CD14-positive monocyte (primary cell): Measurements from ENCODE around the genes OR11H12 and PNP.

DNA sequence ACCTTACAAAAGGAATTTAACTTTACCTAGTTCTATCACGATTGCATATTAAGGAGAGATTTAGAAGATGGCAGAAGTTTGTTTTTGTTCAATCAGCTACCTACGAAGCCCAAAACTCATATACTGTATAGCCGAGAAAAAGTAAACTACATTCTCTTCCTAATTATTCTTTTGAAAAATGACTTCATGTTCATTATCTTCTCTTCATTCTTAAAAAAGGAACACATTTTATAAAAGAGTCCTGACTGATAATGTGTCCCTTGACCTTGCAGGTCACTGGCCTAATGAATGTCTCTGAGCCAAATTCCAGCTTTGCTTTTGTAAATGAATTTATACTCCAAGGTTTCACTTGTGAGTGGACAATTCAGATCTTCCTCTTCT, at the start of gene OR11H12:
Gene OR11H12 (plus strand): TSS at position 252 of the 381 bp plus-strand sequence.
- CAGE, long polyA plus RNA, result no peak

GRCh38 chr14:20414708-20415287, 1.5 kb upstream of the TEP1 start:
- CAGE, long polyA plus RNA, result no peak

DNA sequence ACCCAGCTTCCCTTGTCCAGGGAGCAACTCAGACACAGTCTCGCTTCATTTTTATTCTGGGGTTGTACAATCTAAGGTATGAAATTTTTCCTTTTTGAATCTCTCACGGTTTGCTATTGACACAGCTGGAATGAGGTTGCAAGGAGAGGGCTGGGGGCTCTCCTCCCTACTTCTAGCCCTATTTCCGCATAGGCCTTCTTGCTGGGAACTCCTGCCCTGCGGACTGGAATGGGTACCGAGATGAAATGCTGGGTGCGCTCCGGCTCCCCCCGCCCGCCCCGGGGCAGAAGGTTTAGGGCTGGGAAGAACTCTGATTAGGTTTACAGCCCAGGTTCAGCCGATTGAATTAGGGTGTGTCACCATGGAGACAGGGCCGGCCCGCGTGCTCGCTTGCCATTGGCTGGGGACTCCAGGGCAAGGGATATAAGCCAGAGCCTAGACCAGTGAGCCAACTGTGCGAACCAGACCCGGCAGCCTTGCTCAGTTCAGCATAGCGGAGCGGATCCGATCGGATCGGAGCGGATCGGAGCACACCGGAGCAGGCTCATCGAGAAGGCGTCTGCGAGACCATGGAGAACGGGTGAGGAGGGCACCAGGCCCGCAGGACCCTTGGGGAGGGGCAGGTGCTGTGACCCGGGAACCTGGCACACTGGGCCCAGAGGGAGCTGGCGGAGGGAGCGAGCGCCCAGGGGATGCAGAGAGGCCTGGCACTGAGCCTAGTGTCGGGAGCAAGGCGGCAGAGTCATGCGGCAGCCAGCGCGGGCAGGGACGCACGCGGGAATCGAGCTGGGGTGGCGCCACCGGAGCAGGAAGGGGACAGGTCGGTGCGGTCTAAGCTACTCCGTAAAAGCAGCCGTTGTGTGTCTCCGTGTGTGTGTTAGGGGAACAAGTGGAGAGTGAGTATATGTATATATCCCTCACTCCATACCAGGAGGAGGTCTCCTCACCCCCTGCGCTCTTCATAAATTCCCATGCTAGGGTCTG, at the start of gene PNP:
Gene PNP (plus strand): TSS at position 451 of the 984 bp plus-strand sequence.
- CAGE, long polyA plus RNA, result start-site peak on the plus strand centred at position 467 of the sequence, 34 bp wide, 124 and 1,968 reads in 2 replicates

- CAGE, long polyA plus RNA, result no peak
Observed at GRCh38 chr14:20479315-20479788, 10.1 kb downstream of the PNP start.

- CAGE, long polyA plus RNA, result no peak
Observed at GRCh38 chr14:20682645-20683033, 1.7 kb upstream of the RNASE4 start.

DNA sequence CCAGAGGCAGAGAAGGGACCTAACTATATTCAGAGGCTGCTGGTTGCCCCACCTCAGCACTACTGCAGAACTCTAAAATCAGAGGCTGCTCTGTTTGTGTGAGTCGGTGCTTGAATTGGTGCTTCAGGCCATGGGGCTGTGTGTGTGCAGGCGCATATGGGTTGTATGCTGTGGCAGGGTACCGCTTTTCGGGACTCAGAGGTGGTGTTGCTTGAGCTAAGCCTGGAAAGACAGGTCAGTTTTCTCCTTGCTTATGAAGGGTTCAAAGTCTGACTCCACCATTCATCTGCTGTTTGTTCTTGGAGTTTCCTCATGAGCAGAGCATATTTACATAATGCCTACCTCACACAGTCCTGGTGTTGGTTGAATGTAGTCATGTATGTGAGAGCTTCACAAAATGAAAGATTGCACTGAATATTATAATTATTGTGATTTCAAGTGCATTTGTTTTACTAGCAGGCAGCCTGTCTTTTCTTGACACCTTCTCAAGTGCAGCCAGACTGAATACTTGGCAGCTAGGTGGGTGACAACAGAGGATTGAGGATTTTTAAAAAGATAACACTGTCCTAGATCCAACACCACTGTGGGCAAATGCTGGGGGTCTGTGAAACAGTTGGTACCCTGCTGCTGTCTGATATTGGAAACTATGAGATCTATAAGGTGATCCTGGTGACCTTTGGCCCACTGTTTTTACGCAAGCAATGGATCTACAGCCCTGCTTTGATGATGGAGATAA, 1.1 kb upstream of the ANG start:
- CAGE, long polyA plus RNA, result no peak

GRCh38 chr14:20848599-20849375, 42.4 kb upstream of the RNASE3 start:
- CAGE, long polyA plus RNA, result no peak

DNA sequence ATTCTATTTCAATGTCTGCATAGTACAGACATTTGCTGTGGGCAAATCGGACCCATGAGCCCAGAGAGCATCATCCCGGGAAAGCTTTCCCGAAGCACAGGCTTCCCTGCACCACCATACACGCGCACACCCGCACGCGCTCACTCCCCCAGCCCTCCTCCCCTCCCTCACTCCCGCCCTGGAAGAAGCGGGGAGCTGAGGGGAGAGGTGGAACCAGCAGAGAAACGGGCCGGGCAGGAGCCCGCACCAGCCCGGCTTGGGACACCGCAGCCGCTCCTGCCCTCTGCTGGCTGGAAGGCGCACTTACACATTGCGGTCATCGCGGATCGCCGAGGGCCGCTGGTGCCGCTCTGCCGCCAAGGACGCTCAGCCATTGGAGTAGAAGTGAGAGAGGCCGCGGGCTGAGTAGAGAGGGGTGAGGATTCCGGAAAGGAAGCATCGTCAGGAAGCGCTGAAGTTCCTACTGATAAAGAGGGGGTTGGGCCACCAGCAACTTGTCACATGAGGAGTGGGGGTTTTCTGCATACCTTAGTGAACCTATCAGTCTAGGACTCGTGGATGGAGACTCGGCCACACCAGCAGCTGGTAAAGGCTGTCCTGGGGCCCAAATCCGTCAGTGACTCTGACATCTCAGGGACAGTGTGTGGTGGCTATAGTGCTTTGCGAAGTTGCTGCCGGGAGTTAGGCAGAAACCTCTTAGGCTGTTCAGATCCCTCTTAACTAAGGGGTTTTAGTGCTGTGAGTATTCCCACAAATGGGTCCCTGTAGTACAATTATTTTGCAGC, 16.2 kb downstream of the RNASE2 start:
- CAGE, long polyA plus RNA, result no peak

- CAGE, long polyA plus RNA, result no peak
Observed at GRCh38 chr14:20986580-20987341, 3.0 kb upstream of the METTL17 start.

GRCh38 chr14:21043373-21043913, 1.3 kb downstream of the RNASE7 start:
- CAGE, long polyA plus RNA, result no peak

DNA sequence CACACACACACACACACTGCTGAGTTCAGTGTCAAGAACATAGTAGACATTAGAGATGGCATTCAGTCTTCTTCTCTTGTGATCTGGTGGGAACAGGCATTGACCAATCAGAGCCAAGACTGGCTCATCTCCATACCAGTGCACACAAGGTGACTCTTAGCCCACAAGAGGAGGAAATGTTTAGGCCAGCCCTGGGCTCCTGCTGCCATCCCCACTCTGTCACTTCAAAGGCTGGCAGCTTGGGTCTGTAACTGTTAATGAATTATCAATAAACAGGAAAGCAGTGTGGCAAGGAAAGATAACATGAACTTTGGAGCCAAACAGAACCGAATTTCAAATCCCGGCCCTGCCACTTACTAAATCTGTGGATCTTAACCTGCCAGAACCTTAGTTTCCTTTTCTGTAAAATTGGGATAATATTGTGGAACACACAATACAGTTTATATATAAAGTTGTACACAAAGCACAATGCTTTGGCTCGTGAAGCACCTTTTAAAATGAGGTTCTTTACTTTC, 3.2 kb upstream of the RNASE8 start:
- CAGE, long polyA plus RNA, result no peak

- CAGE, long polyA plus RNA, result no peak
Observed at GRCh38 chr14:21061450-21061820, 3.8 kb downstream of the RNASE8 start.

DNA sequence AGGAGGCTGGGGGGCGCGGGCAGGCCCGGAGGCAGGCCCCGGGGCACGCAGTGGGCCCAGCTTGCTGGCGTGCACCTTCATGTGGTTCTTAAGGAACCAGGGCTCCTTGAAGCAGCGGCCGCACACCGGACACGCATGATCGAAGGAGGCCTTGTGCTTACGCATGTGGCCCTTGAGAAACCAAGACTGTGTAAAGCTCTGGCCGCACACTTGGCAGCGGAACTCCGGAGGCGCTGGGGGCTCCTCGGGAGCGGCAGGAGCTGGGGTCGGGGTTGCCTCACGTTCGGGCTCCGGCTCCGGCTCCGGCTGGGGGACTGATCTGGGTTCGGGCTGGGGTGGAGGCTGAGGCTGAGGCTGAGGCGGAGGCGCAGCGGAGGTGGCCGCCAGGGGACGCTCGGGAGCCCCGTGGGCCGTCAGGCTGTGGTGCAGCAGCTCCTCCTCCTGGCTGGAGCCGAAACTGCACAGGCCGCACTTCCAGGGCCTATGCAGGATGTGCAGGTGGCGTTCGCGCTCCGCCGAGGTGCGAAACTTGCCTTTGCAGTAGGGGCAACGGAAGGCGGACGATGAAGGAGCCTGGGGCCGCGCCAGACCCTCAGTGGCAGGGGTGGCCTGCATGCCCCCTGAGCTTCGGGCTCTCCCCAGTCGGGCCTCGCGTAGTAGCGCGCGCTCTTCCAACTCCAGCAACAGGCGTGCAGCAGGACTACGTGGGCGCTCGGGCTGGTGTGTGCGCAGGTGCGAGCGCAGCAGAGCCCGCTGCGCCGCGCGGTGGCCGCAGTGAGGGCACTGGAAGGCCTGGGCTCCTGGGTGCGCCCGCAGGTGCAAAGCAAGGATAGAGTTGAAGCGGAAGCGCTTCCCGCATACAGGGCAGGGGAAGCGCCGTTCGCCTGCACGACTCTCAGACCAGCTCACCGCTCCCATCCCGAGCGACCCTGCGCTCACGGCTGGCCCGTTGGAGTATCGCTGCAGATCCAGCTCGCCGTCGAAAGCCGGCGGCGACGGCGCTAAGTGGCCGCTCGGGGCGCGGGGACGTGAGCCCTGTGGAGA, 5.9 kb downstream of the ZNF219 start:
- CAGE, long polyA plus RNA, result no peak

GRCh38 chr14:21097863-21098237, 605 bp downstream of the ZNF219 start:
- CAGE, long polyA plus RNA, result no peak

GRCh38 chr14:21104452-21105171, 3.7 kb downstream of the TMEM253 start:
- CAGE, long polyA plus RNA, result no peak

DNA sequence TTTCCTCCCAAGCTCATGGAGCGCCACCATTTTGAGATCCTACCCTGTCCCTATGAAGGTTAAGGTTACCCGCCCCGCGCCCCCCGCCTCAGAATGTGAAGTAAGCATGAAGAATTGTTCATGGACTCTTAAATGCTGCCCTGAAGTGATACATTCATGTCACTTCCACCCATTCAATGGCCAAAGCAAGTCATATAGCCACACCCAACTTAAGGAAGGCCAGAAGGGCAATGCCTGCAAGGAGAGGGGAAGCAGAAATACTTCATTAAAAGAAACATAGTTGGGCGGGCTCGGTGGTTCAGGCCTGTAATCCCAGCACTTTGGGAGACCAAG, 4.3 kb downstream of the TMEM253 start:
- CAGE, long polyA plus RNA, result no peak

DNA sequence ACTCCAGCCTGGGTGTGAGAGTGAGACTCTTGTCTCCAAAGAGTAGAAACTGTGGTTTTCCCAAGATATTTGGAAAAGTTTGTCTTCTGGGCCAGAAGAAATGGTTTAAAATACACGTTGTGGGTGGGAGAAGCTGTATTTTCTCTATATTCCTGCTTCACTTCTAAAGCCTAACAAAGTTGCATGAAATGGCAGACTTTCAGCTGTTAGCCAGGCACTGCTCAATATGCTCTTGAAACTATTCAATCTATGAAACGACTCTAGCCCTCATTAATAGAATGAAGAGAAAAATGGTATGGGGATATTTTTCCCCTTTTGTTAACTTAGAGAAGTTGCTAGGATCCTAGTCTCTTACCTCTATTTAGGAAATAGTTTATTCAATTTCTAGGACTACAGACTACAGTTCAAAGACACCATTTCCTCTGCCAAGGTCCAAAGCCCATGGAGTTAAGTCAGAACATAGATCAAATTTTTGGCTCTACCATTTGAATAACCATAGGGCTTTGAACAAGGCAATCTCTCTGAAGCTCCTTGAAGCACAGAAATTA, 49.3 kb upstream of the OR5AU1 start:
- CAGE, long polyA plus RNA, result no peak

- CAGE, long polyA plus RNA, result no peak
Observed at GRCh38 chr14:21241429-21241987, 27.7 kb downstream of the HNRNPC start.

- CAGE, long polyA plus RNA, result no peak
Observed at GRCh38 chr14:21434580-21435108, 21.3 kb downstream of the CHD8 start.

DNA sequence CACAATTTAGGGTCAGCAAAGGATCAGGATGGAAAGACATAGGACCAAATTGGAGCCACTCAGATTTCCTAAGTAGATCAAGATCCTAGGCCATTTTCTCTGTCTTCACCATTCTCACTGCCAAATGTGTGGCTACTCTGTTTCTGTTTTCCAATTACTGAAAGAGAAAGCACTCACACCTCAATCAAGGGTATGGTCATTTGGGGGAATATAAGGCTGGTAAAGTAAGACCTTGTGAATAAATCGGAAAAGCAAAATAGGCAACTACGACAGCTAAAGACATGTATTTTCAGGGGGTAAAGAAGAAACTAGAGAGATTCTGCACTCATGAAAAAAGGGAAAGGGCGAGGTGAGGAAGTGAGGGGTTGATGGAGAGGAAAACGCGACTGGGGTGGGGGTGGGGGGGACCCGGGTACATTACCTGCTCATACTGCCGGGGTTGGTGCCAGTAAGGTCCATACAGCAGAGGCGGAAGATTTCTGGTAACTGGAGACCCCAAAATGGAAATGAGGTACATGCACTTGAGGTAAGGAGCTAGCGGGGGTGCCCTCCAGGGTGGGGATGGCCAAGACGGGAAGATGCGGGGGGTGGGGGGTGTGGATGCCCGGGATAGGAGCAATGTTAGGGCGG, 19.3 kb downstream of the CHD8 start:
- CAGE, long polyA plus RNA, result no peak